H7 (cell line): Measurements from ENCODE around the gene THUMPD2.

DNA sequence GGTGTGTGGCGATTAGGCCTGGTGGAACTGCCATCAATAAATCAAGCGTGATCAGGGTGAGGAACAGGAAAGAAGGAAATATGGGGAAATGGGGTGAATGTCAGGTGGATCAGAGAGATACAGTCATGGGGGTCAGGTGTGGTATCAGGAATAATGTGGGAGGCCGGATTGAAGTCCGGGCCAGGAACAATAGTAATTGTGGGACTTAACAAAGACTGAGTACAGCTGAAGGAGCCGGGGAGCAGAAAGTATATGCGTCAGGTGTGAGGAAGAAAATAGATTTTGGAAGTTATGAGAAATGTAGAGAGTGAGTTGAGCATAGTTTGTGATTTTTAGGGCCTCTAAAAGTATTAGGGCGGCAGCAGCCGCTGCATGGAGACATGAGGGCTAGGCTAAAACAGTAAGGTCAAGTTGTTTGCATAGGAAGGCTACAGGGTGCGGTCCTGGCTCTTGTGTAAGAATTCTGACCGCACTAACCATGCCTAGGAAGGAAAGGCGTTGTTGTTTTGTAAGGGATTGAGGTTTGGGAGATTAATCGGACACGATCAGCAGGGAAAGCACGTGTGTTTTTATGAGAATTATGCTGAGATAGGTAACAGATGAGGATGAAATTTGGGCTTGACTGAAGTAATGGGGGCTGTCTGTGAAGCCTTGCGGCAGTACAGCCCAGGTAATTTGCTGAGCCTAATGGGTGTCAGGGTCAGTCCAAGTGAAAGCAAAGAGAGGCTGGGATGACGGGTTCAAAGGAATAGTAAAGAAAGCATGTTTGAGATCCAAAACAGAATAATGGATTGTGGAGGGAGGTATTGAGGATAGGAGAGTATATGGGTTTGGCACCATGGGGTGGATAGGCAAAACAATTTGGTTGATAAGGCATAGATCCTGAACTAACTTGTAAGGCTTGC lies 6.8 kb upstream of the CYP1B1 start:
- RAMPAGE, long total RNA: no peak

GRCh38 chr2:38091717-38092817 lies 16.1 kb upstream of the CYP1B1 start:
- RAMPAGE, long total RNA: no peak

DNA sequence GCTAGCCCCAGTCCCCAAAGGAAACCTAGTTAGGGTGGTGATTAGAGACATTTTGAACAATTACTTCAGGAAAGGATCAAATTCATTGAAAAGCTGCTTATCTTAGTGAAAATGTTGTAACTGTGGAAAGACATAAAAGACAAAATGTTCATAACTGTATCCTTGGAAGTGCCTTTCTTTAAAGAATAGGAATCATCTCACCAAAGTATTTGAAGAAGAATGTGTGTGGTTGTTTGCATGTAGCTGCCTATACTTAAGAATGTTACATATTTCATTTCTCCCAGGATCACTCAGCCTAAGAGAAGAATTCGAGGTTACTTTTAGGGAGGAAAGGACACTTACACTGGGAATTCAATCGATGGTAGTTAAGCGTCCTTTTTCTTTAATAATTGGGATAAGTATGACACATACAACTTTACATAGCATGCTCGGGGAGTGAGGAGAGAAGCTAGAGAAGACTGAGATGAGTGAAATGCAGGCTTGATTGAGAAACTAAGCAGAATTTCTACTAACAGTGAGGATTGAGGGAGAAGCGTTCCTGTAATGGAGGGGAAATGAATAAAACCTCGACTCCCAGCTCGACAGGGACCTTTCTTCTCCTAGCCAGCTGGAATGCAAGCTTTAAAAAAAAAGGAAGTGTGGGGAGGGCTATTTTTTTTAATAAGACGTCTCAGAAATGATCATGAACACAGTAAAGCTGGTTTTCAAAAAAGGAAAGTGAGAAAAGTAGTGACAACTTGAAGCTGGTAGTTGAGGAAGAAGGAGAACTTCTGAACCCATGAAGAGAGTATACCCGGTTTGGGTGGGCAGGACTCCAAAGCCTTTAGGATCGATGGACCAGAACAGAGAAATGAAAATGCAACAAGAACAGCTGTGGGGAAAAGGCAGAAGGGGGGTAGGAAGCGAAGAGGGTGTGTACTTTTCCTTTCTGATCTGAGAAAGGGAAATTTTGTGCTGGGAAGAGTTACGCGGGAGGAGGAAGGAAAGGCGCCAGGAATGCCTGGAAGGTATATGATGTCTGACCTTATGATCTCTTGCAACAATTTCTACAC lies 22.2 kb upstream of the CYP1B1 start:
- RAMPAGE, long total RNA: no peak

GRCh38 chr2:38113928-38114560 lies 38.1 kb upstream of the CYP1B1 start:
- RAMPAGE, long total RNA: no peak

- RAMPAGE, long total RNA: no peak
Observed at GRCh38 chr2:38122206-38122748, 46.3 kb upstream of the CYP1B1 start.

DNA sequence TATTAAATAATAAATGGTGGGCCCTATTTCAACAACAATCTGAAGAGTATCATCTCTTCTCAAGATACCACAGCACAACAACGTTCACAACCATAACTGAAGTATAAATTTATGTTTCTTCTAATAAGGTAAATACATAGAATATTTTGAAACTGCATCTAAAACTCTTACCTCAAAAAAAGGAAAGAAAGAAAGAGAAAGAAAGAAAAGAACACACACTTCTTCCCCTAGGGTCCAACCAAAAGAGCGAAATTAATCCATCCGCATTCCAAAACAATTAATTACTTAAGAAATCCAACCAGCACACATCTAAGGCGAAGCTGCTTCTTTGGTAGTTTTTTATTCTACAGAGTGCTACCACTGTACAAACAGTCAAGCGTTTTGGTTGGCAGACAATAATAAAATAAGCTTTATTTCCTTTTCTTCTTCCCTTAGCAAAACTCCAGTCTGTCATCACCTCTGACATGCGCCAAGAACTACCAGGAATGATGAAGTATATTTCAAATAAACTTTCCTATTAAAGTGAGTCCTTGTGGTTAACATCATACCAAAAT lies 1.5 kb downstream of the ATL2 start:
- RAMPAGE, long total RNA: no peak

GRCh38 chr2:38513602-38513938 lies 89.2 kb downstream of the HNRNPLL start:
- RAMPAGE, long total RNA: no peak

DNA sequence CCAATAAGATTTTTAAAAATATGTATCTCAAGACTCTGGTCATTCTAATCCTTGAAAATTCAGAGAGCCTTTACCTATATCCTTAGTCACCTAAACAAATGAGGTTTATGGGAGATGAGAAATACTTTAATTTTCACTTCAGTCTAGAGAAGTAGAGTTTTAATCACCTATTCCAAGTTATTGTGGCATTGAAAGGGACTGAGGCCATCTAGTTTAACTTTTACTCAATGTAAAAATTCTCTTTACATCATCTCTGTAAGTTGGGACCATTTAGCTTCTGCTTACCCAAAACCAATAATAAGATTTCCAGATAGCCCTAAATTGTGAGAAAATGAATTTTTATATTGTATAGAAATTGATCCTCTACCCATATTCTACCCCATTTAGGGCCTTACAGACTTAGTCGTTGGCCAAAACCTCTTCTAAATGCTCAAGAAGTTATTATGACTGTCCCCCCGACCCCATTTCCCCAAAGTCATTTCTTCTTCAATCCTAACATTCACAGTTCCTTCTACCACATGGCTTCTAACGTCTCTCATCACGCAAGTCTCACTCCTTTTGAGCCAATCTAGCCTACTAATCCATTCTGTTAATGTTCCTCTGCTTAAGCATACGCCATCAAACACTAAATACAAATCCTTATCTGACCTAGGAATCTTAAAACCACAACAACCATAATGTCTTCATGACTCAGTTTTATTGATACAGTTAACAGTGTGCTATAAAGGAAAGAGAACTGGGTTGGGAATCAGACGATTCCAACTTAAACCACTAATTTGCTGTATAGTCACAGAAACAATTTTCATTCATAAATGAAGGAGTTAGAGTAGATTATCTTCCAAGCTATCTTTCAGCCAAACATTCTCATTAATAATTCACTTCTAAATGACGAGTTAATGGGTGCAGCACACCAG lies 24.0 kb downstream of the HNRNPLL start:
- RAMPAGE, long total RNA: no peak

GRCh38 chr2:38598771-38599156 lies 4.0 kb downstream of the HNRNPLL start:
- RAMPAGE, long total RNA: no peak

- RAMPAGE, long total RNA: no peak
Observed at GRCh38 chr2:38731764-38732110, 19.4 kb downstream of the SRSF7 start.

- RAMPAGE, long total RNA: no peak
Observed at GRCh38 chr2:38849552-38850160, 26.1 kb downstream of the DHX57 start.

GRCh38 chr2:39022272-39023258 lies 98.3 kb downstream of the SOS1 start:
- RAMPAGE, long total RNA: no peak

GRCh38 chr2:39023578-39024269 lies 97.1 kb downstream of the SOS1 start:
- RAMPAGE, long total RNA: no peak

DNA sequence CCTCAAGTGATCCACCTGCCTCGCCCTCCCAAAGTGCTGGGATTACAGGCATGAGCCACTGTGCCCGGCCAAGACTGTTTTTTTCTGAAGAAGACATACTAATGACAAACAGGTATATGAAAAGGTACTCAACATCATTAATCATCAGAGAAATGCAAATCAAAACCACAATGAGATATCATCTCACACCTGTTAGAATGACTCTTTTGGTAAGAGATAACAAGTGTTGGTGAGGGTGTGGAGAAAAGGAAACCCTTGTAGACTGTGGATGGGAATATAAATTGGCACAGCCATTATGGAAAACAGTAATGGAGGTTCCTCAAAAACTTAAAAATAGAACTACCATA lies 20.9 kb downstream of the SOS1 start:
- RAMPAGE, long total RNA: no peak

DNA sequence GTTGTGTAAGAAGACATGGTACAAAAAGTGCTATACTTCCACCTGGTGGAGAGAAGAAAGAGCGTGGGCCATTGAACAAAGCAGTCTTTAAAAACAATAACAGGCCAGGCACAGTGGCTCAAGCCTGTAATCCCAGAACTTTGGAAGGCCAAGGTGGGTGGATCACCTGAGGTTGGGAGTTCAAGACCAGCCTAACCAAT lies 109.0 kb upstream of the SOS1 start:
- RAMPAGE, long total RNA: no peak

DNA sequence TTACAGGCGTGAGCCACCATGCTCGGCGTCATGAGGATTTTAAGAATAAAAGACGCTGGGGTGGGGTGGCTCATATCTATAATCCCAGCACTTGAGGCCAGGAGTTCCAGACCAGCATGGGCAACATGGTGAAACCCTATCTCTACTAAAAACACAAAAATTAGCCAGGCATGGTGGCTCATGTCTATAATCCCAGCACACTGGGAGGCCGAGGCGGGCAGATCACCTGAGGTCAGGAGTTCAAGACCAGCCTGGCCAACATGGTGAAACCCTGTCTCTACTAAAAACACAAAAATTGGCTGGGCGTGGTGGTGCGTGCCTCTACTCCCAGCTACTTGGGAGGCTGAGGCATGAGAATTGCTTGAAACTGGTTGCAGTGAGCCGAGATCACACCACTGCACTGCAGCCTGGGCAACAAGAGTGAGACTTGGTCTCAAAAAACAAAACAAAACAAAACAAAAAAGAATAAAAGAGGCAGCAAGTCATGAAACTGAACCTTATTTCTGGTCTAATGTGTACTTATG lies 157.0 kb upstream of the SOS1 start:
- RAMPAGE, long total RNA: no peak

DNA sequence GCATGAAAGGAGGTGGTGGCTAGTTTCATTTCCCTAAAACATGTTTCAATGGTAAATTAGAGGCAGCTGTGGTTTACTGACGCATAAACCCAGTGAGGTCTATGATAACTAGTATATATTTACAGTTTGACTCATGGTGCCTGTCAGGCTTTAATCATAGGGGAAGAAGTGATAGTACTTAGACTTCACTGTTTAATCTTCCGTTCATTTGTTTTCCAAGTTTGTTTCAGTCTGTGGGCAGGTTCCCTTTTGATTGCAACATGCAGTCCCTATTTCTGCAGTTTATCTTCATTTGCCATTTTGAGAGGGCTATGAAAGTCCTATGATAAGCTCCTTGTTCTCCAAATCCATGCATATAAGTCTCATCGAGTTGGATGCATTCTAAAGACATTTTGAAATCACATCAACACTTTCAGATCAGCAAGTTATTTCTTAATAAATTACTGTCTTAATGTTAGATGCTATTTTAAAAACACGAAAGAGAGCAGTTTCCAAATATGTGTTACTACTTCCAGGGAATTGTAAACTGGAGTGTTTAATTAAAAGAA lies 55.2 kb upstream of the MAP4K3 start:
- RAMPAGE, long total RNA: no peak

DNA sequence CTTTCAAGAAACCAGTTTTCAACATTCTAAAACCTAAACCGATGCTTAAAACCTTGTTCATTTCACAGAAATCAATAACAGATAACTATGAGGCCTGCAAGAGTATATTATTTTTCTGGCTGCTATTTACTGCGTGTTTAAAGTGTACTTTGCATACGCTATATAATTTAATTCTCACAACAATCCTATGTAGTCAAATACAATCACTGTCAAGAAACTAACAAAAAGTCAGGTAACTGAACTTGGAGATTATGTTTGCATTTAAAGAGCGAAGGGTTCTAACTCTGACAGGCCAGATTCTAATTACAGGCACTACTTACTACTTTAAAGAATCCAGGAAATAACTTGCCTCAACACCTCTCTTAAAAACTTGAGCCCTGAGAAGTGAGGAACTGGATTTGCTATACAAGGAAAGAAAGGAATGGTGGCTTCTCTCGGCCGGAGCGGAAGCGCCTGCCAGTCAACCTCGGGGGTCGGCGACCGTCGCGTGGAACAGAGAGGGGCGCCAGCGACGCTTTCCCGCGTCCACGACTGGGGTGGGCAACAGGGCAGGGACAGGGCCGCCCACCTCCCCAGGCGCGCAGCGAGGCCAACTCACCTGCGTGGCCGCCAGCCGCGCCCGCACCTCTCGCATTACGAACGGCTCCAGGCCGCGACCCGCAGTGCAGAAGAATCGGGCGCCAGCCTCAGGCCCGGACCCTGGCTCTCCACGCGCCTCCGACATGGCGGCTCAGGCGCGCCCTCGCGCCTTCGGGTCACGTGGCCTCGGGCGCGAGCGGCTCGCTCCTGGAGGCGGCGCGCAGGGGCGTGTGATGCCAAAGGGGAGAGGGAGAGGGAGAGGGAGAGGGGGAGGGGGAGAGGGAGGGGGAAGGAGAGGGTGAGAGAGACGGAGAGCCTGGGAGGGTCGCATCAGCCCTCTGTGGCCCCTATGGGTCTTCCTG lies at the start of gene THUMPD2:
THUMPD2 (minus strand) TSS at position 743 of the 941 bp plus-strand sequence.
- RAMPAGE, long total RNA: start-site peak on the minus strand centred at position 733 of the sequence, 23 bp wide, 156 reads

- RAMPAGE, long total RNA: no peak
Observed at GRCh38 chr2:40364534-40364956, 87.3 kb downstream of the SLC8A1 start.

DNA sequence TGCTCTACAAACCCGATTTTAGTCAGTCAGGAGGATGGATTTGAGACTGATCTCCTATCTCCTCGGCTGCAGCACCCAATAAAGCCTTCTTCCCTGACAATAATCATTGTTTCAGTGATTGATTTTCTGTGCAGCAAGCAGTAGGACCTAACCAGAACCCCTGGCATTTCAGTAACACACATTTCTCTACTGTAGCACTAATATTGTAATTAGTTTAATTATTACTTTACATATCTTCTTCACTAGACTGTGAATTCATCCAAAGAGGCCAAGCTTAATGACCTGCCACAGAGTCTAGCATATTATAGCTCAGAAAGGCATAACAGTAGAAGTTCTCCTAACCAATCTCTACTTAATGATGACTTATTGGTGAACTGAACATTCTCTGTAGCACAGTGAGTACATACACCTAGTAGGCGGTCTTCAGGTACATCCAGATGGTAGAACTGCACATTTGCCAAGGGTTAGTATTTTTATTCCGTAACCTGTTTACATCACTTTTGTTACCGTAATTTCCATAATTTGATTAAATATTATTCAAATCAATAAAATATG lies 69.9 kb downstream of the SLC8A1 start:
- RAMPAGE, long total RNA: no peak